NB4 (cell line): ENCODE data around the genes STX19, OR5H14 and OR5K3.

DNA sequence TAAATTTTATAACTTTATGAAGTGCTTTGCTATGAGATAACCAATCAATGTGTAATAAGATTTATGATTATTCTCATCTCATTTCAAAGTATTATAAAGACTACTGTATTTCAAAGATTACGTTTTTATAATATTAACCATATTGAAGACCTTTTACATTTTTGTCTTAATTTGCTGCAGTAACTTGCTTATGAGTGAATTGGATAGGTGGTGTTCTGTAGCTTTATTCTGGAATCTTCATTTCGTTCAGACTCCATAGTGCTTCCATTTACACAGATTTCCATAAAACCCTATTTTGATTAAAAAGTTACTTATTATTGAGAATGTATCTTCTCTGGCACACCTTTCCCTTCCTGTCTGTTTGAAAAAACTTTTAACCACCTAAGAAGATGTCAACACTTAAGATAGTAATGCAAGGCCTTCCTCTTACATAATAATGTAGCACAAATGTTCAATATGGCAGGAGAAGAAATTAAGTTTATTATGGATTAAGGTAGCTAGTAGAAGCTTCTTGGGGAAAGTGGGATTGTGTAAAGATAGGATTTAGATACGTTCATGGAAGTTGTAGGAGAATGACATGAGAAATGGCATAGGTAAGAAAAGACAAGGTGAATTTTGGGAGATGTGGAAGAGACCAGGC lies 28.0 kb upstream of the C3orf38 start:
- RRBS, result no CpG with 5 or more reads among the region's 3 CpGs

DNA sequence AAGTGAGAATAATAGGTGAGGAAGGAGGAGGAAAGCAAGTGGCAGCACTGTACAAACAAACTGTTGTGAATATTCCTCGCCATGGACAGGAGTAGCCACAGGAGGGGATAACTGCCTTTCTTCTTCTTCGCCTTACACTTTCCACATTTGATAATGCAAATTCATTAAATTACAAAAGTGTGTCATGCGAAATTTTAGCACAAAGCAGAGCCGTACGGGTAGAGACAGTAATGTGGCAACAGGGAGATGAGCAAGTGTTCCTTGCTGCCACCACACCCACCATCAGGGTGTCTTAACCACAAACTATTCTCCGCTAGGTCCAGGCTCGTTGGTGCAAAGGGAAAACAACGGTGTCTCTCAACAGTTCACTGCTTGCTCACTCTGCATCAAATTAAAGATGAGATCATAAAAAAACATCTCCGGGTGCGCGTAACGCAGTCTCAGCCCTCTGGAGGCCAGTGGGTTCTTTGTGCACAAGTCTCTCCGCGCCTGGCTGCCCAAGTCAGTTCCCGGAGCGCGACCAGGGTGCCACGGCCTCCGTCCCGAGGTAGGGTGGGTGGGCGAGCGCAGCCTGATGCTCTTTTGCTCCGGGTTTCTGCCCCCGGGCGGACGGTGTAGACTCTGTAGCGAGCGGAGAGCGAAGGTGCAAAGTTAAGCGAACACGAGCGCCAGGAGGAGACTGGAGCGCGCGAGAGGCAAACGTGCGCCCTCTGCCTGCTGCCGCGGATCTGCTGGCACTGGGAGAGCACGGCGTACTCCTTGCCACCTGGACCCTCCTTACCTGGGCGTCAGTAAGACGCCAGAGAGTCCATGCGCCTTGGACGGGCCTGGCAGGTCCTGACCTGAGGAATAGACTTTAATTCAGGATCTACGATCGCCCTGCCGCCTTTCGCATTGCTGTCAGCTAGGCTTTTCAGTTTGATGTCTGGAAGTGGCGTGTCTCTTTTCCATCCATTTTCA lies 6.9 kb downstream of the EPHA3 start:
- RRBS, result 78% methylated on average over 15 of the region's 50 CpGs

- RRBS, result no CpG with 5 or more reads among the region's 3 CpGs
Measured at GRCh38 chr3:93898396-93898823, 75.3 kb downstream of the PROS1 start.

- RRBS, result no CpG with 5 or more reads among the region's 17 CpGs
Measured at GRCh38 chr3:93939233-93940196, 34.2 kb downstream of the PROS1 start.

DNA sequence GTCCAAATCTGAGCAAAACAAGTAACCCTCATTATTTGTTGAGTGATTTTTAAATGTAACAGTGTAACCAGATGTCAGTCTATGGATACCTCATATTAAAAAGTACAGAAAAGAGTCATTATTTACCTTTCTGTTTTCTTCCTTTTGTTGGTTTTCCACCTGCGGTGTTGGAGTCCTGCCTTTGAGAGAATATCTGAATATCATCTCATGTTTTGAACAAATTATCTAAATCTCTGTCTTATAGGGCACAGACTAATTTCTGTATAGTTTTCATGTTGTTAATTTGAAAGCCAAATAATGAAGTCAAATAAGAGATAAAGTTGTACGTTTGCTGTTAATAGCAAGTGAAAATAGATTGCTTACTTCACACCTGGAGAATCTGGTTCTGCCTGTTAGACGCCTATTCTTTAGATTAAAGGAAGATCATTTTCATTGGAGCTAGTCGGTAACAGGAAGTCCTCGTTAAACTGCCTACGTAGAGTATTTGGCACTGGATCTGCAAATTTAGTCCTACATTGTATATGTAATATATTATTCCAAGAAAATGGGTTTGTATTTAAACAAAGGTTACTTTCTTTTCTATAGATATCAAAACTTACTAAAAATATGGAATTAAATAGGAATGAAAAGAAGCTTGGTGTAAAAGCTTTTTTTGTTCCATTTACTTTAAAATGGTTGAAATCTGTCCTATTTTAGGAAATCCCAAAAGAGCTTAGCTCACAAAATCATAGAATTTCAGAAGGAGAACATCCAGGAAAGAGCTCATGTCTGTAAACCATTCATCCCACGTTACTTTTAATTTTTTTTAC lies at the start of gene STX19:
Gene STX19, minus strand, starts transcription at position 357 of the 809 bp plus-strand sequence.
- RRBS, result no CpG with 5 or more reads among the region's 7 CpGs

GRCh38 chr3:94648707-94649175 lies 585.9 kb downstream of the NSUN3 start:
- RRBS, result no CpG with 5 or more reads among the region's 4 CpGs

- RRBS, result no CpG with 5 or more reads among the region's 4 CpGs
Measured at GRCh38 chr3:95721802-95722352, 1092.5 kb upstream of the EPHA6 start.

GRCh38 chr3:96813610-96814346 lies 616 bp upstream of the EPHA6 start:
- RRBS, result 58% methylated on average over 5 of the region's 79 CpGs

GRCh38 chr3:98147184-98147578 lies at the start of gene OR5H14:
TSS of gene OR5H14 (plus strand) at chr3:98147479.
- RRBS, result no CpG with 5 or more reads among the region's 1 CpG

DNA sequence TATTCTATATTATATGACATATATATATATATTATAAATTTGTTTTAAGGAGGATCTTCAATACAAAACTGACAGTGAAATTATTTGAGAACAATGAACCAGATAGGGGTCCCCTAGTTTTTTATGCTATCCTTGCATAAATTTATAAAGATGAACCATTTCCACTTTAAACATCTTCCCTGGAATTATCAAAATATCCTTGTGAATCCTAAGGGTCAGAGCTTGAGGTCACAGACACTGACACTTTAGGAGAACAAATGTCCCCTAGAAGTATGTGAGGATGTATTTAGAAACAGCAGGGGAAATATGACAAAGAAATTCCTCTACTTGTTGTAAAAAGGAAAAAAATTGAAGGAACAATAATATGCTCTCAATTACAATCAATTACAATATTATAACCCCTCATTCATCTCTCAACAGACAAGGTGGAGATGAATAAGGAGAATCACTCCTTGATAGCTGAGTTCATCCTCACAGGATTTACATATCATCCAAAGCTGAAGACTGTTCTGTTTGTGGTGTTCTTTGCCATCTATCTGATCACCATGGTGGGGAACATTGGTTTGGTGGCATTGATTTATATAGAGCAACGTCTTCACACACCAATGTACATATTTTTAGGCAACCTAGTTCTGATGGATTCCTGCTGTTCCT lies at the start of gene OR5K3:
Gene OR5K3, plus strand, starts transcription at position 432 of the 654 bp plus-strand sequence.
- RRBS, result no CpG with 5 or more reads among the region's 1 CpG

DNA sequence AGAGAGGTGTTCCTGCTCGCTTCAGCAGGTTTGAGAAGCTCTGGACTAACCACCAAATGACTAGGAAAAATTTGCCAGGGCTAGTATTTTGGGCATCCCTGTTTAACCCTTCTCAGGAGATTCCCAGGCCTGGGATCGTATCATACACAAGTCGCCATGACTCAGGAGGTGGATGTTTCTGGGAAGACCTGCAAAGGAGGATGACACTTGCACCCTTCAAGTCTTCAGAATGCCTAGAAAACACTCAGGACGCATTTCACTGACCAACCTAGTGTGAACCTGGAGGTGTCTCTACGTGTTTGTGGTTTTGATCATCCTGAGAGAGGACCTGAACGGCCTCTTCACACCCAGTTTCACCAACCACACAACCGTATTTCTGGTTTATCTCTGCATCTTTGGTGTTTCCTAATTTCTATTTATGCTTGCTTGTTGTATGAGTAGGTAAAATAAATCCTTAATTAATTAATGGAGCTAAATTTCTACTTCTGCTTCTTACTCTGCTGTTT lies 2.8 kb upstream of the CLDND1 start:
- RRBS, result no CpG with 5 or more reads among the region's 7 CpGs

- RRBS, result no CpG with 5 or more reads among the region's 6 CpGs
Measured at GRCh38 chr3:98536334-98537021, 4.7 kb downstream of the GPR15 start.

DNA sequence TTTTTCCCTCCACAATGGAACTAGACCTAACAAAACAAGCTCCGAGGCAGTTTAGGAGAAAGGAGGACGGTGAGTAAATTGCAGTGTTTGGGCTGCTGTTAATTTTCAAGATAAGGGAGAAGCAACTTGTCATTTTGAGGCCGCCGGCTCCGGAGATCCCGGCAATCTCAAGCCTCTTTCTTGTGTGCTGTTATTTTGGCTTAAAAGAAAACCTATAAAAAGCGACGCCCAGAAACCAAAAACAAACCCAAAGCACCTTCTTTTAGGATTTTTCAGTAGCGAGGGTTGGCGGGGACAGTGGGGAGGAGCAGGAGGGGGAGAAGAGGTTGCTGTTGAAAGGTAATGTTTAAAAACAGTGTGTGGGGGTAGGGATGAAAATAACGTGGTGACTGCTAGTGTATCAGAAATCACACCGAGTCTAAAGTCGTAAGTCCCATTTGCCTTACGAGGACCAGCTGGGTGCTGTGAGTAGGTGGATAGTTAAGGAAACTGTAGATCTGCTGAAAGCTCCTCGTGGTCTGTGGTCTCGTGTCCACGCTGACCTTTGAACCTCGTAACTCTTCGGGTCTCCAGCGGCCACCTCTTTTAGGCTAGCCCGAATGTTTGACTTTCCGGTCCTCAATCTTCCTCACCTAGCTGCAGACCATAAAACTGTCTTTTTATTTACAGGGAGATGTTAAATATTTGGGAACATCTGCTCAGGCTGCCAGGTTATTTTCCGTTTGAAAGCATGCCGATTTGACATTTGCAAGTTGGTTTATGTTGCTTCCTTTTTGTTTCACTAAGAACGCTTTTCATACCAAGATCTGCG lies 29.4 kb upstream of the ST3GAL6 start:
- RRBS, result no CpG with 5 or more reads among the region's 26 CpGs

DNA sequence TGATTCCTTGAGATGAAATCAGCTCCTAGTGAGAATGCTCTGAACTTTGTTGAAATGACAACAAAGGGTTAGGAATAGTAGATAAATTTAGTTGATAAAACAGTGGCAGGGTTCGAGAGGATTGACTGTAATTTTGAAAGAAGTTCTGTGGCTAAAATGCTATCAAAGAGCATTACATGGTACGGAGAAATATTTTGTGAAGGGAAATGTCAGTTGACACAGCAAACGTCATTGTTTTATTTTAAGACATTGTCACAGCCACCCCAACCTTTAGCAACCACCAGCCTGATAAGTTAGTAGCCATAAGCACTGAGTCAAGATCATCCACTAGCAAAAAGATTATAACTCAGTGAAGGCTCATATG lies 8.7 kb upstream of the ST3GAL6 start:
- RRBS, result no CpG with 5 or more reads among the region's 3 CpGs

DNA sequence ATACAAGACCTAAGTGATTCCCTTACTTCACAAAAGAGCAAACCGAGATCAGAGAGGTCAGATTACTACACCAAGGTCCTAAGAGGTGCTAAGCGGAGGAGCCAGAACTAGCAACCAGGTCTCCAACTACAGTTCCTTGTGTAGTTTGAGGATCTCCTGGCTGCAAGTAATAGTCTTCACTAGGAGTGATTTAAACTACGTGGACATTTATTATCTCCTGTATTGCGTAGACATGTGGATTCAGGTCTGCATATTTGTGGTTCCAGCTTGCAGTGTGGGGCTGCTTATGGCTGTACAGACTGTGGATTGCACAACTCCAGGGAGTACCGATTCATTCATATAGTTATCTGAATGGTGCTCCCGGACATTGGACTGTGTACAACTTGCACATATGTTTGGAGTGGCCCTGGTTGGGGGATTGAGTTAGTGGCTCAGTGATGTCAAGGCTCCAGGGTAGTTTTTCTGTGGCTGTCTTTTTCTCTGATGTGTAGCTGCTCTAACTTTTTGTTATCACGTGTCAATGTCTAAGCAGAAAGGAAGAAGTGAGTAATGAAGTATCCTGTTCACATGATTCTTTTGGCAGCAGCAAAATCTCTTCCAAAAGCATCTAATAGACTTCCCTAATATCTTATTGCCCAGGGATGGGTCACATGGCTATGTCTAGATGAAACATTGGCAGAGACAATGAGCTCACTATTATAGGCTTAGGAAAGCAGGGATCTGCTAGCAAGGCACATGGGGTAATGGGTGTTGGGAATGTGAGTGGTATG lies 15.7 kb downstream of the ST3GAL6 start:
- RRBS, result no CpG with 5 or more reads among the region's 7 CpGs

DNA sequence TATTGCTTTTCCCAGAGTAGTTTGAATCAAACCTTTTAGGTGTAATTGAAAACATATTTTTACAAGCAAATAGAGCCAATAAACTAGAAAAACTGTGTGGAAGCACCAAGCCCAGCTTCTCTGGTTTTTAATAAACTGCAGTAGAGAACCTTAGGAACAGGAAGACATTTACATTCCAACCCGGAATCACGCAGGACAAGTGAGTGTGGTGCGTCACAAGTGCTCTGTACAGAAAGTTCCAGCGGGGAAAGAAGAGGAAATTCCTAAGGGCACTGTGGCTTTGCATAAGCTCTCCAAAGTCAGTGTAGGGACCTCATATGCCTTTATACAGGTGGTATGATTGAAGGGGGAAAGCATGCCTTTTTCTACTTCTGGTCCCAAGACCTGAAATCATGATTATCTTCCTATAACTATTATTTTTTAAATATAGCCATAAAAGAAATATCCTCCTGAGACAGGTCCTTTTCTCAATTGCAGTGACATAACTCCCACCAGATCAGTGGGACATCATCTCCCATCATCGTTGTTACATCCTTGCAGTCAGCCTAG lies 21.6 kb downstream of the COL8A1 start:
- RRBS, result no CpG with 5 or more reads among the region's 5 CpGs

GRCh38 chr3:100125344-100125852 lies 11.1 kb upstream of the FILIP1L start:
- RRBS, result no CpG with 5 or more reads among the region's 2 CpGs

DNA sequence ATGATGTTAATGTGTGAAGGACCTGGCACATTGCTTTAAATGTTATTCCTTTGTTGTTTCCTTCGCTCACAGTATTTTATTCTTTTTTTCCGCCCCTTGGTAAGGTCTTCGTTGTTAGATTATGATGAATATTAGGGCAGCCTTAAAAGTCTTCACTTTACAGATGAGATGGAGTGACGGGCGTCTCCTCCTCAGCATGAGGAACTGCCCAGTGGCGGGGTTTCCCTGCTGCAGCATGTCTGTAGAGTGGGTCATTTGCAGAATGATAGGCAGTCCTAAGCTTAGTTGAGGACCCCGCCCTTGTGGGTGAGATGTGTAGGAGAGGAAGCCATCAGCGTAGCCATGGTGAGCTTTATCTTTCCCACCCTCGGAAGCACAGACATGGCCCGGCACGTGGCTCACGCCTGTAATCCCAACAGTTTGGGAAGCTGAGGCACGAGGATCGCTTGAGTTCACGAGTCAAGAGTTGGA lies 818 bp downstream of the NIT2 start:
- RRBS, result no CpG with 5 or more reads among the region's 15 CpGs

DNA sequence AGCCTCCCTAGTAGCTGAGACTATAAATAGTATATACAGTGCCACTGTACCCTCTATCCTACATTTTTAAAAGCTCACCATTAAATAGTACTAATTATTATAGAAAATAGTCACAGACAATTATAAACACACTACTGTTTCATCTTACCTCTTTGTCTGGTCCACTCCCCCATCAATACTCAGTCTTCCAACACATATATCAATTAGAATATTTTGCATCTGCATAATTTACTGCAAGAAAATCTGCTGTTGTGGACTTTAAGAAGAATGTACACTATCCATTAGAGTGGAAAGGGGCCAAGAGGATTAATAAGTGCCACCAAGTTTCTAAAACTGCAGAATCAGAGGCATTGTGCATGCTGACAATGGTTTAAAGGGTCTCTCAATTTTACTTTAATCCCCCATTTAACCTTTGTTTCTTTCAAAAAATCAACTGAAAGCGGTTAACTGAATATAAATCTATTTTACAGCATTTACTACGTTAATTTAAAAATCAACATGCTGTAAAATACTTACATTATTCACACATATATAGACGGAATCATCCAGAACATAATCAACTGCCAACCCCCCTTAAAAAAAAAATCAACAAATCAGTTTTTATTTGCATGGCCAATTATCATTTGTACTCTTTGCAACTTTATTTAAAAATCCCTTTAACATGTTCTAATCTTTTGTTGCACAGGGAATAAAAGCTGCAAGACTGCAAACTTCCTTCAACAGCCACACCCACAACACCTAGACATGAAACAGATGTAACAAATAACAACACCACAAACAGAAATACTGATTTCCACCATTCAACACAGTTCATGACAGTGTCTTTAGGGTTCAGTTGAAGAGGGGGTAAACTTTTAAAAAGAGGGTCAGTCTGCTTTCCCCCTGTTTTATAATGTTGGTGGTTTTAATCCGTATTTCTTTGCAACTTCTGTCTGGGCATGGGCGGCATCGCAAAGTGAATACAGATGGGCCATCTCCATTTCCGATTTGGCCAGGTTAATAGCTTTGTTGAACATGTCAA lies 30.4 kb downstream of the NIT2 start:
- RRBS, result no CpG with 5 or more reads among the region's 7 CpGs